LHCN-M2 (cell line): ENCODE measurements around the gene KIAA0586.

- RAMPAGE, long total RNA, result no peak
Measured at GRCh38 chr14:55326787-55327396, 55.7 kb downstream of the FBXO34 start.

GRCh38 chr14:55330211-55330556 is 59.0 kb downstream of the FBXO34 start:
- RAMPAGE, long total RNA, result no peak

- RAMPAGE, long total RNA, result no peak
Measured at GRCh38 chr14:55378429-55378641, 33.3 kb downstream of the ATG14 start.

- RAMPAGE, long total RNA, result no peak
Measured at GRCh38 chr14:55636315-55636818, 56.4 kb downstream of the KTN1 start.

DNA sequence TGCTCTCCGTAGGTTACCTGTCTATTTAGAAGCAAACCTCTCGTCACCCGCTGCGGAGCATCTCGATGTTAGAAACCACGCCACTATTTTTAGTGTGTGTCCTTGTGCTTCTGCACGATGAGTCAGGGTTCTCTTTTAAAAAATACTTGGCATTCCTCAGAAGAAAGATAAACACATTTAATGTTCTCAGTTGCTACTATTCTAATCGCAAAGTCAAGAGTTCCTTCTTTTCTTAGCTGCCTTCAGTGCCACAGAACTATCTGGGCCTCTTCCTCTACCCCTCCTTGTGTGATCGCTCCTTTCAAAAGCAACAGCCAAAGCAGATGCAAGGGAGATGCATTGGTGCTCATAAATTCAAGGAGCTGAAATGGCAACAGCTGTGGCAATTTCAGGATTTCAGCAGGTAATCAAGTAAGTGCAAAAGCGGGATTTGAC is 192.5 kb downstream of the PELI2 start:
- RAMPAGE, long total RNA, result no peak

- RAMPAGE, long total RNA, result no peak
Measured at GRCh38 chr14:56637394-56638112, 58.0 kb downstream of the TMEM260 start.

DNA sequence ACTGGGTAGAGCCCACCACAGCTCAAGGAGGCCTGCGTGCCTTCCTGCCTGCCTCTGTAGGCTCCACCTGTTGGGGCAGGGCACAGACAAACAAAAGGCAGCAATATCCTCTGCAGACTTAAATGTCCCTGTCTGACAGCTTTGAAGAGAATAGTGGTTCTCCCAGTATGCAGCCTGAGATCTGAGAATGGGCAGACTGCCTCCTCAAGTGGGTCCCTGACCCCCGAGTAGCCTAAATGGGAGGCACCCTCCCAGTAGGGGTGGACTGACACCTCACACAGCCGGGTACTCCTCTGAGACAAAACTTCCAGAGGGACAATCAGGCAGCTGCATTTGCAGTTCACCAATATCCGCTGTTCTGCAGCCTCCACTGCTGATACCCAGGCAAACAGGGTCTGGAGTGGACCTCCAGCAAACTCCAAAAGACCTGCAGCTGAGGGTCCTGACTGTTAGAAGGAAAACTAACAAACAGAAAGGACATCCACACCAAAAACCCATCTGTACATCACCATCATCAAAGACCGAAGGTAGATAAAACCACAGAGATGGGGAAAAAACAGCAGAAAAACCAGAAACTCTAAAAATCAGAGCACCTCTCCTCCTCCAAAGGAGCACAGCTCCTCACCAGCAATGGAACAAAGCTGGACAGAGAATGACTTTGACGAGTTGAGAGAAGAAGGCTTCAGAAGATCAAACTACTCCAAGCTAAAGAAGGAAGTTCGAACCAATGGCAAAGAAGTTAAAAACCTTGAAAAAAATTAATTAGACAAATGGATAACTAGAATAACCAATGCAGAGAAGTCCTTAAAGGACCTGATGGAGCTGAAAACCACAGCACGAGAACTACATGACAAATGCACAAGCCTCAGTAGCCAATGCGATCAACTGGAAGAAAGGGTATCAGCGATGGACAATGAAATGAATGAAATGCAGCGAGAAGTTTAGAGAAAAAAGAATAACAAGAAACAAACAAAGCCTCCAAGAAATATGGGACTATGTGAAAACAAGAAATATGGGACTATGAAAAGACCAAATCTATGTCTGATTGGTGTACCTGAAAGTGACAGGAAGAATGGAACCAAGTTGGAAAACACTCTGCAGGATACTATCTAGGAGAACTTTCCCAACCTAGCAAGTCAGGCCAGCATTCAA is 60.8 kb downstream of the TMEM260 start:
- RAMPAGE, long total RNA, result no peak

GRCh38 chr14:56805416-56805894 is 4.8 kb downstream of the OTX2 start:
- RAMPAGE, long total RNA, result no peak

DNA sequence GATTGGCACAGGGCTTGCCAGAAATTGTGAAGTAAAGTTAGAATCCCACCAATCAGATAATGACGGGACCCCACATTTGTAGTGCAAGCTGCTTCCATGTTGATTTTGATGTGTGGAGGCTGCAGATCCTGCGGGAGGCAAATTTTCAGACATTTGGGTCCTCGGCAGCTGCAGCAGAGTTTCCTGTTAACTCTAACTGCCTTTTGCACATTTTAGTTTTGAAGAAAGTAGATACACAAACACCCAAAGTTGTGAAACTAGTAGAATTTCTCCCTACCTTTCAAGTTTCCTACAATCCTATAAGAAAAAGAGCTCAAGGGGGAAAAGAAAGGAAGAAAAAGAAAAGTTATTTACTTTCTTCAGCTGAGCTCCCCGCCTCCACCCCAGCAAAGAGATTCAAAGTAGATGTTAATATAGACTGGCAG is 3.8 kb downstream of the OTX2 start:
- RAMPAGE, long total RNA, result no peak

DNA sequence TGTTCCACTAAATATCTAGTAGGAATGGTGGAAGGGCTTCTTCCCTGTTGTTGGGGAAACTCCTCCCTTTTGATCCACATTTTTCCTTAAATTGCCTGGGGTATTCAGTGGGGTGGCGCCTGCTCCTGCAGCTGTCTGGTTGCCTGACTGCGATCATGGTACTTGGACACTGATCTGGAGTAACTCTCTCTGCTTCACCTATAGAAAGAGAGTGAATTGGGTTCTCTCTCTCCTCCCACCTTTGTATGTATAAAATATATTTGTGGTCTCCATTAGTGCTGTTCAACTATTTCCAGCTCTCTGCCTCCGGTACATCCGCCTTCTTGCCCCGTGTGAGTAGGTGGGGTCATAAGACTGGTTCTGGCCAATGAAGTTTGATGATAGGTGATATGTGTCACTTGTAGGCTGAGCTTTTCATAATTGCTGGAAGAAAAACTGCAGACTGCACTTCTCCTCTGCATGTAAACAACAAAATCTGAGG is 210.5 kb downstream of the EXOC5 start:
- RAMPAGE, long total RNA, result no peak

DNA sequence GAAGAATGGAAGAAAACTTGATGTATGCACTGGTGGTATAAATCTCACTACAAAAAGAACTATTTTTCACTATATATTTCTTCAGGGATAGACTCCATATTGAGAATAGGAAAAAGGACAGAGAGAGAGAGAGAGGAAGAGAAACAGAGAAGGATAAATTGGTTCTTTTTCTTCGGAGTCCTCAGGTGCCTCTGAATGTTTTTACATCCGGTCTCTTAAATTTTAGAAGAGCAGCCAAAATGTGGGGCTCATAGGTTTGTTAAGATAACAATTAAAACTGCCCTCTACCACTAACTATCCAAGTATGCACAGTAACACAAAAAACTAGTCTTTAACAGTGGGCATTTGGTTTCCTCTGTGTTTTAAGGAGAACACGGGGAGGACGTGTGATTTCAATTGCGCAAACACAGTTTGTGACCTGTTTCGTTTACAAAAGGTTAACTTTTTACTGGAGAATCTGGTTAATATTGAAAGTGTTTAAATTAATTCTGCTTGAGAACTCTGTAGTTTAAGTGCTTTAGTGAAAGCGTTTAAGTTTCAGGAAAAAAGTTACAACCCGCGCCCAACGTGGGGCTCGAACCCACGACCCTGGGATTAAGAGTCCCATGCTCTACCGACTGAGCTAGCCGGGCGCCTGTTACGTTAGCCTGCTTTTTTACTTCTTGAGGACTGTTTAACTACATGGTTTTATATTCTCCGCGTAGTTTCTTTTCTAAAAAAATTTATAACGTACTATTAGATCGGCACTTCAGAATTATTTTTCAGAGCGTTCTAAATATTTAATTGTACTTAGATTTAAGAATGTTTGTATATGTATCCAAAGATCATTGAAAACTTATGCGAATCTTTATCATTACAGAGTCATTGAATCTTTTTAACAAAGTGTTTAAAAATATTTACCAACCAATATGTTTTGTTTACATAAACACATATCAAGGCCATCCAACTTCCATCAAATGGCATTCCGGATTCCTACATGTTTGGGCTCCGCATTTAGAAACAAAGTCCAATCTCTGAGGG is 5.0 kb upstream of the PSMA3 start:
- RAMPAGE, long total RNA, result no peak

GRCh38 chr14:58298999-58299741 is 815 bp downstream of the ARID4A start:
- RAMPAGE, long total RNA, result no peak

DNA sequence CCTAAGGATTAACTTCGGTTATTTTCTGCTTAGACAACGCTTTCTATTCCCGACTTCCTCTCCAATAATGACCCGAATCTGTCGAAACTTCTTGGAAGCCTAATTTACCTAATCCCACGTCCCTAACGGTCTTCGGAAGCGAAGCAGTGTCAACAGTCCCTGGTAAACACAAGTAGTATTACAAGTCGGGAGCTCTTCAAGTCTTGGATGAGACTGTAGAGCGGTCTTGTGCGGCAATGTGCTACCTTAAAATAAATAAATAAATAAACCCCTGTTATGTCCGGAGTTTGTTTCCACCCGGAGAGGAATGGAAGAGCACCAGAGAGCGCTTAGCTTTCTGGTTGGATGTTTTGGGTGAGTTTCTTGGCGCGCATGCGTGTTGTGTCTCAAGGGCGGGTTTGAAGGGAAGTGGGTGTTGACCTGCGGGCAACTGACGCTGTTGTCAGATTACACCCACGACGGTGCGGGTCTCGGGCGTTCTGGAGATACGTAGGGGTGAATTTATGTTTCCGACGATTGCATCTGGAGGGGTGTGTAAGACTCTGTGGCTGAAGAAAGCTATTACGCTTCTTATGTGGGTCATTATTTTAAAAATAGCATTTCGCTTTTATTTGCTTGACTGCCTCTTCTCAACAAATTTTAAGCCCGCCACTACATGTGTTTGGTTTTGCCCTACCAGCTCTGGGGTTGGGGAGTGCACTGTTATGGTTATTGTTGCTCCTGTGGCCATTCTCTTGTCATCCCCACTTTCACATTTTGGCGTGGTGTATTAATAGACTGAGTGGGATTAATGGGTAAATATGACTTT is at the start of gene KIAA0586:
Gene KIAA0586 (plus strand): TSS at position 436 of the 808 bp plus-strand sequence.
- RAMPAGE, long total RNA, result no peak

DNA sequence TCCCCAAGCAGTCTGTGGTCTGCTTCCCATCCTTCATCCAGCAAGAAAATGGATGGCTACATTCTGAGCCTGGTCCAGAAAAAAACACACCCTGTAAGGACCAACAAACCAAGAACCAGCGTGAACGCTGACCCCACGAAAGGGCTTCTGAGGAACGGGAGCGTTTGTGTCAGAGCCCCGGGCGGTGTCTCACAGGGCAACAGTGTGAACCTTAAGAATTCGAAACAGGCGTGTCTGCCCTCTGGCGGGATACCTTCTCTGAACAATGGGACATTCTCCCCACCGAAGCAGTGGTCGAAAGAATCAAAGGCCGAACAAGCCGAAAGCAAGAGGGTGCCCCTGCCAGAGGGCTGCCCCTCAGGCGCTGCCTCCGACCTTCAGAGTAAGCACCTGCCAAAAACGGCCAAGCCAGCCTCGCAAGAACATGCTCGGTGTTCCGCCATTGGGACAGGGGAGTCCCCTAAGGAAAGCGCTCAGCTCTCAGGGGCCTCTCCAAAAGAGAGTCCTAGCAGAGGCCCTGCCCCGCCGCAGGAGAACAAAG is 7.9 kb downstream of the DACT1 start:
- RAMPAGE, long total RNA, result no peak

DNA sequence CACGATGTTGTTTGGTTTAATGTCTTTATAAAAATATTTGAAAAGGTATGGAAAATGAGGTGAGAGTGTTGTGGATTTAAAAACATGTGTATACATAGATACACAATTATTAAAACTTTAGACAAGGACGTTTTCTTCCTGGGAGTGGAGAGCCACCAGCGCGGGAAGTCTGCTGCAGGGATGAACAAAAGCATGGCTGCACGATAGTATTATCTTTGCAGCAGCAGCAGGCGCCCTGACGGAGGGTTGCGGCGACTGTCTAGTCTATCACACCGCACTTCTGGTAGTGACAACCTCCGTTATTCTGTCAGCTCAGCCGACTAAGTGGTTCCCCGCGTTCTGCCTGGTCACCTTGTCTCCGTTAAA is 802 bp upstream of the DAAM1 start:
- RAMPAGE, long total RNA, result no peak

DNA sequence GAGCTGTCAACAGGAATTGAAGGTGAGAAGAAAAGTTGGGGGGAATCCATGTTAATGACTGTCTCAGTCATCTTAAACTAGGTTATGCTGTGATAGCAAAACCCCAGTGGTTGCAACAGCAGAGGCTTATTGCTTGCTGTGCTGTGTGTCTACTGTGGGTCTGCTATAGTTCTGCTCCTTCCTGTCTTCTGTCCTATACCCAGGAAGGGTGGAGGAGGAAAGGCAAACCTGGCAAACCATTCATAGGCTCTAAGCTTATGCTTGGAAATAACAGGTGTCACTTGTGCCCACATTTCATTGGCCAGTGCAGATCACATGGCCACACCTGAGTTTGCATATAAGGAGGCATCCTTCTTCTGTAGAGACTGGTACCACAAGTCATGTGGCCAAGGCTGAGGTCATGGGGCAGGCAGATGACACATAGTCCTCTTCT is 77.1 kb downstream of the DAAM1 start:
- RAMPAGE, long total RNA, result no peak

- RAMPAGE, long total RNA, result no peak
Measured at GRCh38 chr14:59363292-59364073, 101.7 kb downstream of the GPR135 start.

- RAMPAGE, long total RNA, result no peak
Measured at GRCh38 chr14:60164251-60165163, 691 bp downstream of the DHRS7 start.

GRCh38 chr14:60174883-60175846 is 10.0 kb upstream of the DHRS7 start:
- RAMPAGE, long total RNA, result no peak

GRCh38 chr14:60327272-60328509 is 78.7 kb downstream of the PPM1A start:
- RAMPAGE, long total RNA, result no peak